Bronchial lymph node (tissue), 1 donor: ENCODE measurements around the genes GRIK1, KRTAP24-1, KRTAP13-2, KRTAP6-3 and KRTAP20-2.

GRCh38 chr21:26167488-26167907, 3.1 kb downstream of the APP start:
- PRO-cap, result no peak

DNA sequence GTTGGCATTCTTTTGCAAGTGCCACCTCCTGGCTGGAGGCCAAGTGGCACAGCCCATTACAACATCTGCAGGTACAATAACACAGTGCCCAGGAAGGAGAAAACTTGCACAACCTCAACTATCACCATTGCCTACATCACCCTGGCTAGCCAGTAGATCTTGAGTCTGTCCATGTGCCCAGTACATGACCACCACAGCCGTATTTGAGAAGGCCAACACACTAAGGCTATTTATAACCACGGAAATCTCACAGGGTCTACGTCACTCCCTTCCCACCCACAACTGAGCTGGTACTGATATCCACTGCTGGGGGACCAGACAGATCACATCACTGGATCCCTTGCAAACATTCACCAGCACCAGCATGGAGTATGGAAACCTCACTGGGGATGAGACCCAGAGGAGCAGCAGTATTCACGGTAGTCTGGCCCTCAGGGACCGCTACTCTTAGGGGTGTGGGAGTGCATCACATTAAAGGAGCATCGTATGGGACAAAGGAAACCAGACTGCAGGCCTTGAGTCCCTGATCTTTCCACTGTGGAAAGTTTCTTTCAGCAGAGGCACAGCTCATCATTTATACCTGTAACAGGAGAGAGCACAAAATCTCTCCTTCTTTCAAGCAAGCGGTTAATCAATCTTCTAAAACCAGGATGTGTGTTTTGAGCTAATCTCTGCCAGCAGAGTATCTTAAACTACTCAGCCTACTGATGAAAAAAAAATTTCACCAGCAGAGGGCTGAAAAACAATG, 11.4 kb downstream of the ADAMTS1 start:
- PRO-cap, result no peak

GRCh38 chr21:26846399-26846964, 1.3 kb upstream of the ADAMTS1 start:
- PRO-cap, result bidirectional peak, plus-strand start at chr21:26846590, minus-strand start at chr21:26846507; bidirectional peak, plus-strand start at chr21:26846800, minus-strand start at chr21:26846670

GRCh38 chr21:27036651-27037141, 69.8 kb upstream of the ADAMTS5 start:
- PRO-cap, result no peak

DNA sequence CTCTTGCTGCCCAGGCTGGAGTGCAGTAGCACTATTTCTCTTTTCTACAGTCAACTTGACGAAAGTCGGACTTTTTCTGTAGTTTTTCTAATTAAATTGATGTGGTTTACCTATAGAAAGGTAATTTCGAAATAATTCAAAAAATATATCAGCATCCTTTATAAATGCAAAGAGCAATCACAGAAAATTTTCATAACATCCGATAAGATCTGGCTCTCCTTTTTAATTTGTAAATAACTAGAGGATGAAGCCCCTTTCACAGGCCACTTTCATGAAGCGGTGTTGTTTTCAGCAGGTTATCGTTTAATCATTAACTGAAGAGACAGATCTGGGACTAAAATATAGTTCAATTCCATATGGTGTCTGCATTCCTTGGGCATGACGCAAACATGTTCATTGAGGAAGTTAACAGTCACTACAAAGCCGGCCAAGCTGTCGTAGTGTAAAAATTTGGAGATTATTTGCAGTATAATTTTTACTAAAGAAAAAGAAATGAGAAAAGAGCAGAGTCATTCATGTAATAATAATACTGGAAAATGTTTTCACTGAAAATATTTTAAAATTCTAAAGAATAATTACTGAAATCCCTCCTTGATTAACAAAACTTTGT, 565.1 kb upstream of the ADAMTS5 start:
- PRO-cap, result no peak

GRCh38 chr21:29037789-29038364, 13.4 kb downstream of the USP16 start:
- PRO-cap, result no peak

GRCh38 chr21:29175218-29176069, 45.0 kb downstream of the MAP3K7CL start:
- PRO-cap, result unidirectional peak, minus-strand start at chr21:29175921

DNA sequence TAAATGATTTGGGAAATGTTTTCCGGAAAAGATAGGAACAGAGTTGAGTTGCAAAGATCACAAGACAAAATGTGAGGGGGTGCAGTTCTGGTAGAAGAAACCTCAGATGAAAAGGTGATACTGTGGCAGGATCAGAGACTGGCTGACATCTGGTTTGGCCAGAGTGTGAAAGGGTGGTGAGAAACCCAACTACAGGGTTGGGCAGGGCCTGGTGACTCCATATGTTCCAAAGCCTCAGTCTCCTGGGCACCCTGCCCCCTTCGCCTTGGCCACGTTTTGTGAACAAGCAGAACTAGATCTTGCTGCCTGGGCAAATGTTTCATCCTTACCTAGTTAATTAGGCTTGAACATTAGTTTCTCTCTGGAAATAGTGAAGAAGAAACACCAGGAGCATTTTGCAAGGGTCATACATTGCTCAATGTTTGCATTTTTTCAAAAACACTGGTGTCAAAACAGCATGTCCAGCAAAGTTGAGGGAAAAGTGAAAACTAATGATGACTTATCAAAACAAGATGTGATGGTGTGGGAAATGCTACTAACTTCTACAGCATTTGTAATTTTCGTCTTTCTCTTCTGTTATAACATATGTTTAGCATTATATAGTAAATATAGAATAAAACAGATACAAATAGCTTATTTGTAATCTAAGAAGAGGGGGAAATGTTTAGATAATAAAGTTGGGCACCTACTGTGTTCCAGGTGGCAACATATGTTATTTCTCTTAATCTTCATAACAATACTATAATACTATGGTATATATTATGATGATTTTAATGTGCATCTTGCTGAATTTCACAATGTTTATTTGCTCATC, 60.6 kb downstream of the MAP3K7CL start:
- PRO-cap, result no peak

DNA sequence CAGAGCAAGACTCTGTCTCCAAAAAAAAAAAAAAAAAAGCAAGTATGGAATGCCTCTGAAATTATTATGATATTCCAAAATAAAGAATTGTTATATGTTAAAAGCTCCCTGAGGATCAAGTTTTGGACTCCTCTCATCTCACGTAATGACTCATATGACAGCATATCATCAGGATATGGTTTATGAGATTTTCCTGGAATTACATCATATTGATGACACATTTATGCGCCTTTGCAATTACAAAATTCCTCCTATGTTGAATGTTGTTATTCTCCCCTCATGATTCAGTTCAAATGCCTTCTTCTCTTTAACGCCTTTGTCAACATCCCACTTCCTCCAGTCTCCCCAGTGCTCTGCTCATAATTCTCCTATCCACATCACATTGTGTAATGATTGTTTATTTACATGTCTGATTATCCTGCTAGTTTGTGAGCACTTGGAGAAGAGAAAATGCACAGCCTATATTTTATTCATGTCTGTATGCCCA, 80.9 kb upstream of the BACH1 start:
- PRO-cap, result no peak

GRCh38 chr21:29384651-29385385, 86.1 kb downstream of the BACH1 start:
- PRO-cap, result no peak

- PRO-cap, result no peak
These were observed 170.4 kb downstream of the GRIK1 start for GRCh38 chr21:29769356-29769868.

GRCh38 chr21:29939085-29940114, at the start of gene GRIK1:
GRIK1 (minus strand) TSS chr21:29939996.
- PRO-cap, result no peak

GRCh38 chr21:30227569-30228136, 11.8 kb upstream of the CLDN8 start:
- PRO-cap, result no peak

- PRO-cap, result no peak
These were observed at the start of gene KRTAP24-1 for GRCh38 chr21:30282821-30283034. KRTAP24-1 (minus strand) TSS chr21:30282950.

DNA sequence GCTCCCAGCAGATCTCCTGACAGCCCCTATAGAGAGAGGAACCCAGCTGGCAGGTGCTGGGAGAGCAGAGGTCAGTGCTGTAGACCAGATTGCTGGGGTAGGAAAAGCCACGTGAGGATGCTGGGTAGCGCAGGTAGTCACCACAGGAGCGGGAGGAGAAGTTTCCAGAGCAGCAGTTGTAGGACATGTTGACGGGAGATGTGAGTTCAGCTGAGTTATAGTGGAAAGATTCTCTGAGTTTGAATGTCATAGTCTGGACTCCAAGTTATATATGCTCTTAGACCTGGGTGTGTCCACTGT, at the start of gene KRTAP13-2:
Gene KRTAP13-2 (minus strand): TSS at position 245 of the 300 bp plus-strand sequence.
- PRO-cap, result no peak

- PRO-cap, result no peak
These were observed at the start of gene KRTAP6-3 for GRCh38 chr21:30592167-30592493. KRTAP6-3 (plus strand) TSS chr21:30592440.

GRCh38 chr21:30634869-30635331, at the start of gene KRTAP20-2:
KRTAP20-2 (plus strand) TSS chr21:30635206.
- PRO-cap, result no peak

GRCh38 chr21:30986976-30987344, 51.3 kb downstream of the KRTAP19-8 start:
- PRO-cap, result no peak

DNA sequence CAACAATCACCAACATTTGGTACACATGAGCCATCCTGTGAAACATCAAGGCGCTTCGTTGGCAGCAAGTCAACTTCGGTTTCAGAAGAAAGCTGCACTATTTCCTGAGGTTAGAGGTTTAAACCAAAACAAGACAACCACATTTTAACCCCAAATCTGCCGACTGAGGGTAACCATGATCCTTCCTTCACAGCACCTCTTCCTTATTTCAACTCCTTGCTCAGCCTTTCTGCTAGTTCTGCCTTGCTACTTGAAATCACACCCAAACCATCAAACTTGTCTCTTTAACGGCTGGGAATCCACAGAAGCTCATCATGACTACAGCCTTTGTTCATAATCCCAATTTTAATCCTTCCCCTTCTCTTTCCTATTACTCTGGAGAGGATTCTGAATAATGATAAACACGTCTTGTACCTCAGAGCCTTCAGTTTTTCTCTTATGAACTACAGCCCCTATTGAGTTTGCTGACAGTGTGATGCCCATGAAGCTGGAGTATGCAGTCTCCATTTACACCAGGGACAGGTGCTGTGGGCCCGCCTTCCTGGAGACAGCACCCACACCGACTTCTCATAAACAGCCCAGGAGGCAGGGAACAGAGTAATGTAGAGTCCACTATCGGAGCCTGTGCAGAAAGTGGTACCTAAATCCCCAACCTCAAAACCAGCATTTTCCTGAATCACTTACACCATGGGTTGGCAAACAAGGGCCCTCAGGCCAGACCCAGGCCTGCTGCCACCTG, 94.8 kb upstream of the KRTAP19-8 start:
- PRO-cap, result no peak

DNA sequence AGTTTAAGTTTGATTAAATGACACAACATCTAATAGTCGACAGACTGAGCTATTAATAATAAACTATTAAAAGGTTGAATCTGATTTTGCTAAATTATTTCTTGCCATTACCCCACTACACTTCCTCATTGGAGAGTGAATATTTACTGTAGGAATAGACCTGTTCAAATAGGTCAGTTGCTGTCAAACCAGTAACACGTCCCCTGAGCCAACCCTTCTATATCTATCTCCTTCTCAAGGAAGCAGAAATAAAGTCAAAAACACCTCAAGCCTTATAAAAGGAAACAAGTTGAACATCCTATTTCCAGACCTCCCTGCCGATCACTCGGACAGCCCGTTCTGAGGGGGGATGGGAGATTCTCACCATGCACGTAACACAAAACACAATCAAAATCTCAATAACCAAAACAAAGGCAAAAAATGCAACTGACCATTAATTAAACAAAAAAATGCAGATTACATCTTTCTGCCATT, 121.5 kb upstream of the KRTAP19-8 start:
- PRO-cap, result no peak